SJSA1 (cell line): ENCODE results near the gene CLEC6A.

DNA sequence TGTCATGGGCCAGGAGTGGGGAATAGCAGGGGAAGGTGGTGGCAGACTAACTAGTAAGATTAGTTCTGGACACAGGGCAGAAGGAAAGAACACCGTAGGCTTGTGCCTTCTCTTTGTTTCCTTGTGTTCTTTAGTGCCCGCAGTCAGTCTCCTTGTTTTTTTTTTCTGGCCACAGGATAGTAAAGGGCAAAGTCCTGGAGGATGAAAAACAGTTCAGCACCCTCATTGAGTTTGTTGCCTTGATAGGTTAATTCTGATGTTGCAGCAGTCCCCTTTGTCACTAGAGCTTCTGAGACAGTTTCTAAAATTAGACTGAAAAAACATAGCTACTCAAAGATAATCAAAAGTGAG is 8.4 kb downstream of the PEX5 start:
- RAMPAGE, long total RNA, result no peak

- RAMPAGE, long total RNA, result no peak
Observed at GRCh38 chr12:7502204-7502963, 1.2 kb downstream of the CD163 start.

GRCh38 chr12:7906119-7906738 is 29.8 kb downstream of the SLC2A3 start:
- RAMPAGE, long total RNA, result no peak

GRCh38 chr12:7934416-7934754 is 1.6 kb downstream of the SLC2A3 start:
- RAMPAGE, long total RNA, result no peak

DNA sequence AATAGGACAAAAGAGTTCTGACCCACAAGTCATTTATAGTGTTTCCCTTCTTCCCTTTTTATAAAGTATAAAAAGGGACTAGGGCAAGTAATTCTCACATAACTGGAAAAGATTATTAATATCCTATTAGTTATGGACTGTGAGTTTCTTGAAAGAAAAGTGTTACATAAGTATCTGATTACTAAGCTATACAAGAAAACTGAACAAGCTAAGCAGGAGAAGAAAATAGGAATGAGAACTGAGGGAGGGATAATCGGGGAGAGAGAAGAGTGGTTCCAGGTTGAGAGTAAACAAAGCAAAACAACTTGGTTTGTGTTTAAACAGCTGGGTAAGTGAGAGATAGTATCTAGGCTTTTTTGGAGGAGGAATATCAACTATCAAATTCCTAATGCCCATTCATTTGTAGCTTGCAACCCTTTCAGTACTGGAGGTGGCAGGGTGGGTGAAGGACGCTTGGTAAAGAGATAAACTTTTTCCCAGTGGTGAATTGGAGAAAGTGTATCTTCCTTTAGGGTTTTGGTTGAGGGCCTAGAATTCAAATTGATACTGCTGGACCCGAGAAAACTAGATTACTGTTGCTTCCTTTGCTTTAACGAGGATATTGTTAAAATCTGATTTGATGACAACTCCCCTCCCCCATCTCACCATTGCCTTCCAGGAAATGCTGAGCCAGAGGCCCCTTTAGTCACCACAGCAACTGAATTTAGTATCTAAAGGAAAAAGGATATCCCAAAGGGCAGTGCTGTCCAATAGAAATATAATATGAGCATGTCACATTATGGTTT is 1.9 kb upstream of the SLC2A3 start:
- RAMPAGE, long total RNA, result no peak

DNA sequence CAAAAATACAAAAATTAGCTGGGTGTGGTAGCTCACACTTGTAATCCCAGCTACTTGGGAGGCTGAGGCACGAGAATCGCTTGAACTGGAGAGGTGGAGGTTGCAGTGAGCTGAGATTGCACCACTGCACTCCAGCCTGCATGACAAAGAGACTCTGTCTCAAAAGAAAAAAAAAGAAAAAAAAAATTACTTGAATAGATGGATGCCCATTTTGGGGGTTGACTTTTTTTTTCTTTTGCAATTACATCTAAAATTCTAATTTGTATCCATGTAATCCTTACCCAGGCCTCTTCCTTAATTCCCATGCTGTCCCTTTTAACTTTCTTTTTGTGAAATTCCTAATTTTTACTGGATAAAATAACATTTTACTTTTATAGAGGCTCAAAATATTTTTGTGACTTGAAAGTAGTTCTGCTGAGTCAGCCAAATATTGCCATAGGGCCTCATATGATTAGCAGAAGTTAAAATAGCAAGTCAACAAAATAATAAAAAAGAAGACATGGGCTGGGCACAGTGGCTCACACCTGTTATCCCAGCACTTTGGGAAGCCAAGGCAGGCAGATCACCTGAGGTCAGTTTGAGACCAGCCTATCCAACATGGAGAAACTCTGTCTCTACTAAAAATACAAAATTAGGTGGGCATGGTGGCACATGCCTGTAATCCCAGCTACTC is 2.1 kb downstream of the C3AR1 start:
- RAMPAGE, long total RNA, result no peak

DNA sequence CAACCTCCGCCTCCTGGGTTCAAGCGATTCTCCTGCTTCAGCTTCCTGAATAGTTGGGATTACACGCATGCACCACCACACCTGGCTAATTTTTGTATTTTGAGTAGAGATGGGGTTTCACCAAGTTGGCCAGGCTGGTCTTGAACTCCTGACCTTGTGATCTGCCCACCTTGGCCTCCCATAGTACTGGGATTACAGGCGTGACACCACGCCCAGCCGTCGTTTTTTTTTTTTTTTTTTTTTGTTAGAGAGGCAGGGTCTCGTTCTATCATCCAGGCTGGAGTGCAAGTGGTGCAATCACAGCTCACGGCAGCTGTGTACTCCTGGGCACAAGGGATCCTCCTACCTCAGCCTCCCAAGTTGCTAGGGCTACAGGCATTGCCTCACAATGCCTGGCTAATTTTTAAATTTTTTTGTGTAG is 1.4 kb downstream of the NECAP1 start:
- RAMPAGE, long total RNA, result no peak

DNA sequence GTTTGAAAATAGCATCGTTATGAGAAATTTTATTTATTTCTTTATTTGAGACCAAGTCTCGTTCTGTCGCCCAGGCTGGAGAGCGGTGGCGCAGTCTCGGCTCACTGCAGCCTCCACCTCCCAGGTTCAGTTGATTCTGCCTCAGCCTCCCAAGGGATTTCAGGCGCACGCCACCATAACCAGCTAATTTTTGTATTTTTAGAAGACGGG is 7.2 kb downstream of the NECAP1 start:
- RAMPAGE, long total RNA, result no peak

DNA sequence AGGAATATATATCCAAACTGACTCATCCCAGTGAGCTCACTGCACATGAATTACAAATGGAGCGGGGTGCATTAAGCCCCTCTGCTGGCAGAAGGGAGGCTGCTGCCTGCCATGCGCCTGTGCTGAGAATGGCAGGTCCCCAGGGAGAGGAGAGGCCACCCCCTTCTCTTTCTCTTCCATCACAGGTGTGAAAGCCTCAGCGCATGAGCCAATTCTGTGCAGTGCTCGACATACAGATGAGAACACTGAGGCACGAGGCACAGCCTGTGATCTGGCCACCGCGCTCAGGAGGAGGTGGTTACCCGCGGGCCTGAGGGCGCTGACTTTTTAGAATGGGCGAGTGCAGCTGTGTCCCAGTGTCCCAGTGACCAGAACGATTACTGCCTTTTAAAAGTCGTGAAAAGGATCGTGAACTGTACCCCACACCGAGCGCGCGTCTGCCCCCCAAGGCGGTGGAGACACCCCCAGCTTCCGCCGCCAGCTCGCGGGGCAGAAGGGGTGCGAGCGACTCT is 14.8 kb upstream of the FAM90A1 start:
- RAMPAGE, long total RNA, result no peak

DNA sequence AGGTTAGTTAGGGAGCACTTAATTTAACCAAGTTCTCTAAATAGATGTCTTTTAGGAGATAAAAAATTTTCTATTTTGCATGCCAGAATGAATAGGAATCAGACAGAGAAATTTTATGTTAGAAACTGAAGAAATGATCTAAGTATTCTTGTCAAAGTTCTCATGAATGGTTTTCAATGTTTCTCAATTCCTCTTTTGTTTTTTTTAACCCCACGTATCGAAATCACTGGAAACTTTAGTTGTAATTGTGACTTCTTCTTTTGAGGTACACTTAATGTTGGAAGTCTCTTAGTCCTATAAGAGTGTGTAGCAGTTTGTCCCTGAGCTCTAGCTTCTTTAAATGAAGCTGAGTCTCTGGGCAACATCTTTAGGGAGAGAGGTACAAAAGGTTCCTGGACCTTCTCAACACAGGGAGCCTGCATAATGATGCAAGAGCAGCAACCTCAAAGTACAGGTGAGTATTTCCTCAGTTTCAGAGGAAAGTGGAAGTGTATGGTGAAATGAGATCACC is at the start of gene CLEC6A:
Gene CLEC6A, plus strand, starts transcription at position 274 of the 511 bp plus-strand sequence.
- RAMPAGE, long total RNA, result no peak

GRCh38 chr12:8534487-8534957 is 6.2 kb downstream of the CLEC4E start:
- RAMPAGE, long total RNA, result no peak

DNA sequence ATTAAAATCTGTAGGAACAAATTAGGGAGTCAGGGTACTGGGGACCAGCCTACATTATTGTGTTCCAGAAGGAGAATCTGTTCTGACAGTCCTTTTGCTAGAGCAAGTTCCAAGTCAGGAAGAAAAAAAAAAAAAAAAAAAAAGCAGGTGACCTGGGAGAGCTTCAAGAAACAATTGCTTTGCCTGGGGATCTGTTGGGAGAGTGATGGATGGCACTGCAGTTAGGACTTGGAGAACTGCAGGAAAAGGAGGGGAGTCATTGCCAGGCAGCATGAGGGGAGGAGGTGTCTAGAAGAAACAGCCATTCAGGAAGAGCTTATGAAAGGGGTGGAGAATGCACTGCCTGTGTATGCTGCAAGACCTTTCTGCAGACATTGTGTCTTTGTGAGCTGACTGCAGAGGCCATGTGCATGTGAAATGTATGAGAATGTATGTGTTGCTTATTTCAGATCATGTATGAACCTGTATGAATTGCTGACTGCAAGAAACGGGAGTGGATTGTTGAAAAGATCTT is 10.0 kb upstream of the RIMKLB start:
- RAMPAGE, long total RNA, result no peak

DNA sequence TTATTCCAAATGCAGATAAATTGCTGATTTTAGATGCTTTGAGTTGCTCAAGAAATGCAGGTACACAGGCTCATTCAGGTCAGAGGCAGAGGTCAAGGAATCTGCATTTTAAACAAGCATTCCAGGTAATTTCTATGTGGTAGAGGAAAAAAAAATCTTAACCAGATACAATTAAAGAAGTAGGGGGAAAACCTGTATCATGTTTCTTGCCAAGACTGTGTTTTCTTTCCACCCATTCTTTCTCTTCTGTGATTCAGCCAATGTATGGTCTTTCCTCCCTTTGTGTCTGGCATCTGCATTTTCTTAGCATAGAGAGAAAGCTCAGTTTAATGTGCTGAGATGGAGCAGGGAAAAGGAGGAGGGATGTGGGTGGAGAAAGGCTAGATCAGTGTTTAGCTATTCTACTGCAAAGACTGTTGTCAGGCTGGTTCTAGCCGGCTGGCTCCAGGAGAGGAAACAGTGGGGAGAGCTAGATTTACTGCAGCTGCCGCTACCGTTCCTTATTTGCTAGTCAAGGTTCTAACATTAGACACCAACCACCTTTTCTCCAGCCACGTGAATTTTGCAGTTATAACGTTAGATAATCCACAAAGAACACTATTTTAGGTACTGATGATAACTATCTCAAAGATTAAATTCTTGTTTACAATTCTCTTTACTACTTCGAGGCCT is 5.3 kb upstream of the RIMKLB start:
- RAMPAGE, long total RNA, result no peak

DNA sequence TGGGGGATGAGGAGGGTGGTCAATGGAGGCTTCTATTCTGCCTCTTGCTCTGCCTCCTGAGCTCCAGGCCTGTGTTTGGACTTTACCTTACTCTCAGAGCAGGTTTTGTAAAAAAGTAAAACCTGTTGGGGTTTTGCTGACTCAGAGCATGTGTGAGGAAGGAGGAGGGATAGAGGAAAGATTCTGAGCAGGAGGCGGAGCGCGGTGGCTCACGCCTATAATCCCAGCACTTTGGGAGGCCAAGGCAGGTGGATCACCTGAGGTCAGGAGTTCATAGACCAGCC is 6.7 kb downstream of the A2ML1 start:
- RAMPAGE, long total RNA, result no peak

DNA sequence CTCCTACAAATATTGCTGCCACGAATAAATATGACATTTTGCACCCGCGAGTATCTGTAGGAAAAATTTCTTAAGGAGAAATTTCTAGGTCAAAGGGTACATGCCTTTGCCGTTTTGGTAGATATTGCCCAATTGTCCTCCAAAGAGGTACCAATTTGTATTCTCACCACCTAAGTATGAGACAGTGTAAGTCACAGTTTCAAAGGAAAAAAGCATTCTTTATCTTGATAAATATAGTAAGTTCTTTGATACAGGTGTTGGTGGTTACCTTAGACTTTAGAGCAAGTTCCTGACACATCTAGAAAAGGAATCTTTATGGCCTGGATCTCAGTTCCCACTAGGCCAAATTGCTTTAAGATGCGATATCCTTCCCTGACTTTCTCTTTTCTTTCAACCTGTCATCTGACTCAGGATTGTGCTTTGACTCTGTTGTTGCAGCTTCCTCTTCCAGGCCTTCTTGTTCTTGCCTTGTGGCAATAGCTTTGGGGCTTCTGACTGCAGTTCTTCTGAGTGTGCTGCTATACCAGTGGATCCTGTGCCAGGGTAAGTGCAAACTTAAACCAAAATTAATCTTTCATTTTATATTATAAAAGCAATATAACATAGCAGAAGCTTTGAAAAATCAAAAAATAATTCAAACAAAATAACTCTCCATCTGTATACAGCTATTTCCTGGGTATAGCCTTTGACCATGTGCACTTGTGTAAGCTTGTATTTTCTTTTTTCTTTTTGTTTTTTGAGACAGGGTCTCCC is 2.6 kb downstream of the KLRG1 start:
- RAMPAGE, long total RNA, result no peak

DNA sequence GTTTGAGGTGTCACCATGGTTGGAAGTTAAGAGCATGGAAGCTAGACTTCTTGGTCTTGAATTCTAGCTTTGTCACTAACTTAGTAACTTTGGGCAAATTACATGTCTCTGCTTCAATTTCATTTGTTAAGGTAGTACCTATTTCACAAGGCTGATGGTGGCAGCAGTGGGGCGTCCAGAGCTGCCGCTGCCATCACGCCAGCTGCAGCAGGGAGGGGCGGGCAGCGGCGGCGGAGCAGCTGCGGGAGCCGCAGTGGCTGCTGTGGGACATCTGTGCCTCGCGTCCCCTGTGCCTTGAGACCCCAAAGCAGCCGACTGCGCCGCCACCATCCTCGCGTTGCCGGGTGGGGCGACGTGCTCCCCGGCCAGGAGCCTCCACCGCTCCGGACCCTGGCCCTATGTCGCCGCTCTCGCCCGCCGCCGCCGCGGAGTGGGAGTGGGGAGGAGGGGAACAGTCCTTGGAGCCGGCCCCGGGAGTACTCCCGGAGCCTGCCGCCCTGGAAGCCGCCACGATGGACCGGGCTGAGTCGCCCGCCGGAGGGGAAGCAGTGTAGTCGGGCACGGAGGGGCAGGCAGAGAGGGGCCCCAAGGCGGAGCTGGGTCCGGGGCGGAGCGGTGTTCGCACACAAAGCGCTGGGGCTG is 51.5 kb downstream of the A2M start:
- RAMPAGE, long total RNA, result no peak

DNA sequence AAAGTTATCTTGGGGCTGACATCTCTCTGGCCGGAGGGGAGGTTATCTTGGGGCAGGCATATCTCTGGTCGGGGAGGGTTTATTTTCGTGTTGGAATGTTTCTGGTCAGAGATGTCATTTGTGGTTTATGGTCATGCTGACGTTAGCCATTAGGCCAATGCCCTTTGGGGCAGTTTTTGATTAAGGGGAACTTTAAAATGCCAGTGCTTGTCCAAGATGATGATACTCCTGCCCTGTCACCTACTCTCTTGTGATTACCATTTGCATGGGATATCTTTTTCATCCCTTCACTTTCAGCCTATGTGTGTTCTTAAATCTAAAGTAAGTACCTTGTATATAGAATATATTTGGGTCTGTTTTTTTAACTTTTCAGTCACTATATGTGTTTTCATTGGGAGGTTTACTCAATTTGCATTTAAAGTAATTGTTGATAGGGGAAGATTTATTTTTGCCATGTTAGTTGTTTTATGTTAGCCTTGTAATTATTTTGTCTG is 29.1 kb upstream of the A2M start:
- RAMPAGE, long total RNA, result no peak

DNA sequence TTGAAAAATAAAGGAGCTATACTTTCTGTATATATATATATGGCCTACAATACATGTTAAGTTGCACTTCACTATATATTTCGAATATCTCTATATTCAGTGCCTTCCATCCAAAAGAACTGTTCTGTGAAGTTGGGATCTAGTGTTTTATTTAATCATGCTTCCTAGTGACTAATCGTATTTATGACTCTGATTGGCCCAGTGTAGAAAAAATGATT is 417 bp downstream of the PZP start:
- RAMPAGE, long total RNA, result no peak

DNA sequence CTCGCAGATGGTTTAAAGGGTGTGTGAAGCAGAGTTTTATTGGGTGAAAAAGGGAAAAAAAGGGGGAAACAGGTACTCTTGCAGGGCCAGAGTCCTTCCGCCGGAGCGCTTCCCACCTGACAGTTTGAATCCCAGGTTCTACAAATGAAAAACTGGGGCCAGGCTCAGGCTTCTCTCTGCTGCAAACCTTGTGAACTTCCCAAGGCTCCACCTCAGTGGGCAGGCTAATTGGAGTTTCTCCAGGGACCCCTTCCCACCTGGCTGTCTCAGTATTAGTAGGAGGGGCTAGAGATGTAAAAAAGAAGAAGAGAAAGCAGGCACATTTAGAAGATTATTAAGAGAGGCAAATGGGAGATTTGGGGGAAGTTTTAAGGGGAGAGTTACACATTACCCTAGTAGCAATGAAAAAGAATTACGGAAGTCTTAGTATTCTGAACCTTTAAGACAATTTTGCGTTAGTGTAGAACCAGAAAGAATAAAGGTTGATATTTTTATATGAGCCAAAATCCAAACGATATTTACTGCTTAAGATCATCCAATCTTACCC is 20.0 kb upstream of the CLEC2D start:
- RAMPAGE, long total RNA, result no peak

- RAMPAGE, long total RNA, result no peak
Observed at GRCh38 chr12:9651251-9652028, 18.1 kb upstream of the CLEC2D start.